Skeletal muscle cell (primary cell): ENCODE results near the genes AOC1, FASTK, AGAP3 and NUB1.

DNA sequence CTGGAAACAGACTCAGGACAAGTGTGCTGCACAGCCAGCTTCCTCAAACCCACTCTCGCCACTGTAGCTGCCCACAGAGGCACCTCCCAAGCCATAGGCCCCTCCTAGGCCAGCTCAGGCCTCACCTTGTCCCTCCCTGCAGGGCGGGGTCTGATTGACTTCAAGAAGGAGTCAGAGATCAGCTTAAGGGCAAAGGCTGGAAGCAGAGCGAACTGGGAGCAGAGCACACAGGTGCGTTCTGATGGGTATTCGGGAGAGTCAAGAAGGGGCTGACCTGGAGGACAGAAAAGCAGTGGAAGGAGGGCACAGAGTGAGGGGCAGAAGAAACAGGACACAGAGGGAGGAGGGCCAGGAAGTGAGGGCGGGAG is at the start of gene AOC1:
AOC1 (plus strand) TSS at position 190 of the 368 bp plus-strand sequence.
- RRBS = no CpG with 5 or more reads among the region's 6 CpGs

DNA sequence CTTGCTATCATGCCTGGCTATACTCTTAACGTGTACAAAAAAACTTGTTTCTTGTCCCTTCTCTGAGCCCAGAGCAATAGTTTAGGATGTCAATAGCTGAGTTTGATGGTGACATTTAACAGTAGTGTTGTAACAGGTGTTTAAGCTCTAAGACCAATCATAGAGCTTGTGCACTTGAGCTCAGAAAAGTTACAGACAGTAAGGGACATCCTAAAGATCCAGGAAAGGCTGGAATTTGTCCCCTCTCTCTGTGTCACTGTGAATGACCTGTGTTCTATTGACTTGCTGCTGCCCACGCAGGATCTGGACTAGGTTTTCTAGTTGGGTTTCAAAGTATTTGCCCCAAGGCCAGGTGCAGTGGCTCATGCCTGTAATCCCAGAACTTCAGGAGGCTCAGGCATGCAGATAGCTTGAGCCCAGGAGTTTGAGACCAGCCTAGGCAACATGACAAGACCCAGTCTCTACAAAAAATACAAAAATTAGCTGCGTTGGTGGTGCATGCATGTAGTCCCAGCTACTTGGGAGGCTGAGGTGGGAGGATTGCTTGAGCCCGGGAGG is 17.1 kb downstream of the AOC1 start:
- RRBS = no CpG with 5 or more reads among the region's 4 CpGs

DNA sequence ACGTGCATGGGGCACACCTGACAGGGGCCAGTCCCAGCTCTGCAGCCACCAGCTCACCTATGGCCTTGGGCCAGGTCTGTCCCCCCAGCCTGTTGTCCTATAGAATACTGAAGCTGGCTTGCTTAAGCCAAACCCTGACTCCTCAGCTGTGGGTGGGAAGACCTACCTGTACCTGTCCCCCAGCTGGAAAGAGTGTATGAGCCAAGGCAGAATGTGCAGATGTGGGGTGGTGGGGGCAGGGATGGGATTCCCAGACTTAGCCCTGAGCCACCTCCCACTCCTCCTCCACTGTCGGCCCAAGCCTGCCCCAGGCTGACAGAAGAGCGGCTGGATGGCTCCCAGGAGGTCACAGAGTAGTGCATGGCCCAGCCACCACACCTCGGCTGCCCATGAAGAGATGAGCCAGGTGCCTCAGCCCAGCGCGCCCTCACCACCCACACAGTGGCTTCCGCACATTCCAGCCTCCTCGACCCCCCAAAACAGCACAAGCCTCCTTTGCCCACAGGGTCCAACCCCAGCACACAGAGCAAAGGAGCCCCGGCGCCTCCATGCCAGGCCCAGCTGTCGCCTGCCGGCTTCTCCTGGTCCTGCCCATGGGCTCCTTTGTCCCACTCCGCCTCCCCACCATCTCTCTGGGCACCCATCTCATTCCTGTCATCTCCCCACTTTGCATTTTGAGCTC is 23.5 kb downstream of the KCNH2 start:
- RRBS = no CpG with 5 or more reads among the region's 13 CpGs

- RRBS = 2% methylated on average over 5 of the region's 102 CpGs
Observed at GRCh38 chr7:151018085-151019074, 5.9 kb downstream of the ATG9B start.

DNA sequence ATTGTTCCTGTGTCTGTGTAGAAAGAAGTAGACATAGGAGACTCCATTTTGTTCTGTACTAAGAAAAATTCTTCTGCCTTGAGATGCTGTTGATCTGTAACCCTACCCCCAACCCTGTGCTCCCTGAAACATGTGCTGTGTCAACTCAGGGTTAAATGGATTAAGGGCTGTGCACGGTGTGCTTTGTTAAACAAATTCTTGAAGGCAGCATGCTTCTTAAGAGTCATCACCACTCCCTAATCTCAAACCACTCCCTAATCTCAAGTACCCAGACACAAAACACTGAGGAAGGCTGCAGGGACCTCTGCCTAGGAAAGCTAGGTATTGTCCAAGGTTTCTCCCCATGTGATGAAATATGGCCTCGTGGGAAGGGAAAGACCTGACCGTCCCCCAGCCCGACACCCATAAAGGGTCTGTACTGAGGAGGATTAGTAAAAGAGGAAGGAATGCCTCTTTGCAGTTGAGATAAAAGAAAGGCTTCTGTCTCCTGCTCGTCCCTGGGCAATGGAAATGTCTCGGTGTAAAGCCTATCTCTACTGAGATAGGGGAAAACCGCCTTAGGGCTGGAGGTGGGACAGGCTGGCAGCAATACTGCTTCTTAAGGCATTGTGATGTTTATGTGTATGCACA is 1.1 kb upstream of the ABCB8 start:
- RRBS = no CpG with 5 or more reads among the region's 7 CpGs

- RRBS = no CpG with 5 or more reads among the region's 25 CpGs
Observed at GRCh38 chr7:151035622-151036211, 7.5 kb downstream of the ABCB8 start.

DNA sequence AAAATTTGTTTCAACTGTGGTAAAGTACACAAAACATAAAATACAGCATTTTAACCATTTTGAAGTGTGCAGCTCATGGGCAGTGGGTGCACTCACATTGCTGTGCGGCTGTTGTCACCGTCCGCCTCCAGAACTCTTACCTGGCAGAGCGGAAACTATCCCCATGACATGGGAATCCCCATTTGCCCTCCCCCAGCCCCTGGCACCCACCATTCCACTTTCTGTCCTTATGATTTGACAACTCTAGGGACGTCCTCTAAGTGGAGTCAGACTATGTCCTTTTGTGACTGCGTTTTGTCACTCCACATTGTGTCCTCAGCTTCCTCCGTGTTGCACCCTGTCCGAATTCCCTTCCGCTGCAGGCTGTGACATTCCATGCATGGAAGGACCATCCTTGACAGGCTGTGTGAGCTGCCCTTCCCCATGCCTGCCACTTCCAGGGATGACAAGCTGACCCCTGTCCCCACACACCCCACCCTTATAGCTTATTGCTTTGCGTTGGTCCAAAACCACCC is 8.7 kb downstream of the ABCB8 start:
- RRBS = no CpG with 5 or more reads among the region's 10 CpGs

DNA sequence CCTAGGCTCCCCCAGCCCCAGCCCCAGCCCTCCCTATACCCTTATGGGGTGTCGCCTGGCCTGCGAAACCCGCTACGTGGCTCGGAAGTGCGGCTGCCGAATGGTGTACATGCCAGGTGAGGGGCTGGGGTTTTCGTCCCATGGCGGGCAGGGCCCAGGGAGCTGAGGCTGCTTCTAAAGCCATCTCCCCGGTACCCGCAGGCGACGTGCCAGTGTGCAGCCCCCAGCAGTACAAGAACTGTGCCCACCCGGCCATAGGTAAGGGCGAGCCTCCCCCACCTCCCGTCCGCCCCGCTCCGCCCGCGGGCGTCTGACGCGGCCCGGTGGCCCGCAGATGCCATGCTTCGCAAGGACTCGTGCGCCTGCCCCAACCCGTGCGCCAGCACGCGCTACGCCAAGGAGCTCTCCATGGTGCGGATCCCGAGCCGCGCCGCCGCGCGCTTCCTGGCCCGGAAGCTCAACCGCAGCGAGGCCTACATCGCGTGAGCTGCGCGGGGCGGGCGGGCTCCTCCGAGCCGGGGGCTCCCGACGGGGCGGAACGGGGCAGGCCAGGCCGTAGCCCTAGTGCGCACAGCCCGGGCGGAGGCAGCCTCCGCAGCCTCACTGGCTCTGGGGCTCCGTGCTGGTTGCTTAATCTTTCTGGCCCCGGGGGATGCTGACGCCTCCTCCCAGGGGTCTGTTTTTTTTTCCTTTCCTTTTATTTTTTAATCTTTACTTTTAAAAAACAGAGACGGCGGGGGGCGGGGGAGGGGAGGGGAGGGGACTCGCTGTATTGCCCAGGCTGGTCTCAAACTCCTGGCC is 2.7 kb downstream of the ASIC3 start:
- RRBS = 3% methylated on average over 38 of the region's 69 CpGs

DNA sequence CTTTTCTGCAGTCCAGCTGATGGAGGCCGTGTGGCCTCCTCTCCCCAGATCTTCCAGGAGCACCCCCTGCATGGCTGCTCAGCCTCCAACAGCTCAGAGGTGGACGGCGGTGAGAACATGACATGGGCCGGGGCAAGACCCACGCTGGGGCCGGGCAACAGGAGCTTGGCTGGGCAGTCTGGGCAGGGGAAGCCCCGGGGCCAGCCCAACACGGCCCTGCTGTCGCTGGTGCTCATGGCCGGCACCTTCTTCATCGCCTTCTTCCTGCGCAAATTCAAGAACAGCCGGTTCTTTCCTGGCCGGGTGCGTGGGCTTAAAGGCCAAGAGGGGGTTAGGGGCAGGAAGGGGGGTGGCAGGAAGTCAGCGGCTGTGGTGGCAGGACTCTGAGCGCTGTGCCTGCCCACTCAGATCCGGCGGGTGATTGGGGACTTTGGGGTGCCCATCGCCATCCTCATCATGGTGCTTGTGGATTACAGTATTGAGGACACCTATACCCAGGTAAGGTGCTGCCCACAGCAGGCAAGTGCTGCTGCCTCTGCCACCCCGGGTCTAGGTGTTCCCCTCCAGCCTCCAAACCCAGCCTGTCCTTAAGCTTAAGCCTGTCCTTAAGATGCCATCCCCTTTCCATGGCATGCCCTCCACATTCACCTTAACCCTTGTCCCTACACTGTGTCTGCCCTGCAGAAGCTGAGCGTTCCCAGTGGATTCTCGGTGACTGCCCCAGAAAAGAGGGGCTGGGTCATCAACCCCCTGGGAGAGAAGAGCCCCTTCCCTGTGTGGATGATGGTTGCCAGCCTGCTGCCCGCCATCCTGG is 6.4 kb downstream of the FASTK start:
- RRBS = 89% methylated on average over 8 of the region's 24 CpGs

DNA sequence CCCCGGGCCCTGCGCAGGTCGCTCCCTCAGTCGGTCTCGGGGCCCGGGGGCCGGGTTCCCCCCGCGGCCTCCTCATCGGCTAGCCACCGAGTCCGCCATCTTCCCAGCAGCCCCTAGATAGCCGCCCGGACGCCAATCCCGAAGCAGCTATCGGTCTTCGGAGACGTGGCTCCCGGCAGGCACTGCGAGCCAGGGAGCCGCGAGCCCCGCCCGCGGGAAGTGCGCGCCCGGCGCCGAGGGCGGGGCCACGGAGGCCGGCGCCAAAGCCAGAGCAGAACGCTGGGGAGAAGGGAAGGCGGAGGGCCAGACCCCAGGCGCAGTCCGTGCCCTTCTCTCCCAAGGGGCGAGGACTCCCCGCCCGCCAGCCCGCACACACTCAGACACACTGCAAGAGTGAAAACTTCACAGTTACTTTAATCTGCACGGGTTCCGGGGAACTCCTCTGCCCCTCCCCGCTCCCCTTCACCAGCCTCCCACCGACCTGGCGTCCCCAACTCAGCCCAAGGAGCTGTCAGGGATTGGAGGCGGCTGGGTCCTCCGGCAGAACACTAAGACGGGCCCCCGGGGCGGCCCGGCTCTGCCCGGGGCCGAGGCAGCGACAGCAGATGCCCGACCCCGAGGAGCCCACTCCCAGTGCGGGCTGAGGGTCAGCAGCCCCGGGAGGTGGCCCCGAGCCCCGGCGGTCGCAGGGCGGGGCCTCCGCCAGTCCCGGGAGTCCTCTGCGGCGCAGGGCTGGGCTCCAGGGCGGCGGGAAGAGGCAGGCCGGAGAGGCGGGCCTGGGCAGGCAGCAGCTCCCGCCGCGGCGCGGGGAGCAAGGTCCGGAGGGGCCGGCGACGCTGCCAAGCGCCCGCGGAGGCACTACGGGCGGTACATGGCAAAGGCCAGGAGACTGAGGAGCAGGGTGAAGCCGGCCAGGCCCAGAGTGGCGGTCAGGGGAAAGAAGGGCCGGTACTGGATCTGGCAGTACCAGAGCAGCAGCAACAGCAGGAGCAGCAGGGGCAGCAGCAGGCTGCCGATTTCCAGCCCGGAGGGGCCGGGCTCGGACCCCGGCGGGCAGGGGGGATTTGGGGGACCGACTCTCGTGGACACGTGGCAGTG is at the start of gene FASTK:
FASTK (minus strand) TSS at position 119 of the 1,098 bp plus-strand sequence.
- RRBS = 4% methylated on average over 59 of the region's 100 CpGs

GRCh38 chr7:151085770-151086814 is at the start of gene AGAP3:
Gene AGAP3, plus strand, starts transcription at chr7:151086475.
- RRBS = 2% methylated on average over 60 of the region's 114 CpGs

GRCh38 chr7:151119770-151120809 is 33.8 kb downstream of the AGAP3 start:
- RRBS = 92% methylated on average over 3 of the region's 45 CpGs

GRCh38 chr7:151125146-151125758 is 39.0 kb downstream of the AGAP3 start:
- RRBS = 26% methylated on average over 5 of the region's 26 CpGs

DNA sequence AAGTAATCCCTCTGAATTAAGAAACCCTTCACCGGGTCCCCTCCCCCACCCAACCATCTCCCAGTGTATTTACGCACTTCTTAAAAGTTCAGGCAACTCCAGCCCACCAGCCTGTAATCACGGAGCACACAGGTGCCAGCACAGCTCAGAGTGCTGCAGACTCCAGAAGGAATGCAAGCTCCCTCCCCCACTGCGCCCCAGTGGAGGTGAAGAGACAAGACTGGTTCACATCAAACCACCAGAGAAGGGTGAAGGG is 161 bp upstream of the H2BK1 start:
- RRBS = no CpG with 5 or more reads among the region's 4 CpGs

GRCh38 chr7:151251622-151252263 is 3.2 kb upstream of the SMARCD3 start:
- RRBS = 3% methylated on average over 16 of the region's 76 CpGs

GRCh38 chr7:151273449-151274228 is 25.1 kb upstream of the SMARCD3 start:
- RRBS = no CpG with 5 or more reads among the region's 7 CpGs

DNA sequence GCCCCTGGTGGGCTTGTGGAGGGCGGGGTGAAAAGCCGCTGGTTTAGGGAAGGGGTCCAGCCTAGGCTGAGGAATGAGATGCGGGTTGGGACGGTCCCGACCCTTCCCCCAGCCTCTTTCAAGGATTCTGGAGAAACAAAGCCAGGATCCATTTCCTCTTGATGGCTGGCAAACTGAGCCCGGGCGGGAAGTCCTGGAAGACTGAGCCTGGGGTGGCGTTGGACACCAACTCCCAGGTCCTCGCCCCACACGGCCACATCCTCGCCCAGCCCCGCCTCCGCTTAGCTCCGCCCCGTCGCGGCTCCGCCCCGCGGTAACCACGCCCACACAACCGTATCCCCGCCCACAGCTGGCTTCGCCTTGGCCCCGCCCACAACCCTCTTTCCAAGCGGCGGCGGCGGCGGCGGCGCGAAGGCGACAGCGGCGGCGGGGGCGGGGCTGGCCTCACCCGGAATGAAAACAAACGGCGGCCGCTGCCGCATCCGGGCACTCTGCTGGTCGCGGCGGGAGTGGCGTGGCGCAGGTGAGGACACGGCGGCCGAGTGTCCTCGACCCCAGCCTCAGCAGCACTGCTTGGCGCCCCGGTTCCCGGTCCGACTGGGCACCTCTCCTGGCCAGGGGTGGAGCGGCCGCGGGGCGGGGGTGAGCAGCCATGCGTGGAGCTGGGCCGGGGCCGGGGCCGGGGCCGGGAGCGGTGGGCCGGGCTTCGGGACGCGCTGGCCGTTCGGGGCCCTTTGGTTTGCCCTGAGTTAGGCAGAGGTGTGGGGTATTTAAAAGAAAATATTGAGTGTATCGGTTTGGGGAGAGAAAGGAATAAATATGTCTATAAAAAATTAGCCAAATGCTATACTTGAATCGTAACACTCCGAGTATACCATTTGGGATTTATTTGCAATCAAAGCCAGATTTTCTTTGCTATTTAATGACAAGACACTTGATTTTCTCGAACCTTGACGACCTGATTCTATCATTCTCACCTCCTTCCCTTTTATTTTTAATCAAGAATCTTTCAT is at the start of gene NUB1:
NUB1 (plus strand) TSS at position 489 of the 1,013 bp plus-strand sequence.
- RRBS = 1% methylated on average over 5 of the region's 78 CpGs

DNA sequence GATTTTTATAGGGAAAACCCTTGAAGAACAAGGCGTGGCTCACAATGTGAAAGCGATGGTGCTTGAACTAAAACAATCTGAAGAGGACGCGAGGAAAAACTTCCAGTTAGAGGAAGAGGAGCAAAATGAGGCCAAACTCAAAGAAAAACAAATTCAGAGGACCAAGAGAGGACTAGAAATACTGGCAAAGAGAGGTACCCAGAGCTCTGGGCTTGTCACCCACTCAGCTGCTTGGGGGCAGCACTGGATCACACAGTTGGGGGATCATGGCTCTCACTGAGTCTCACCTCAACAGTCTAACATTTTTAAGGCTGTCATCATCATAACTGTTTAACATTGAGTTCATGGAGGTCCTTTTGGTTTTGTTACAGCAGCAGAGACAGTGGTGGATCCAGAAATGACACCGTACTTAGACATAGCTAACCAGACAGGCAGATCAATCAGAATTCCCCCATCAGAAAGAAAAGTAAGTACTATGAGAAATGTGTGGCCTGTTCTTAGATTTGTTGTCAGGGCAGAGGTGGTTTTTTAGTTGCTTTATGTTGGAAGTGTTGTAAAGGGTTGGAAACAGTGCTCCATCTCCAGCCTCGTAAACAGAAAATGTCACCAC is 14.2 kb downstream of the NUB1 start:
- RRBS = no CpG with 5 or more reads among the region's 6 CpGs

DNA sequence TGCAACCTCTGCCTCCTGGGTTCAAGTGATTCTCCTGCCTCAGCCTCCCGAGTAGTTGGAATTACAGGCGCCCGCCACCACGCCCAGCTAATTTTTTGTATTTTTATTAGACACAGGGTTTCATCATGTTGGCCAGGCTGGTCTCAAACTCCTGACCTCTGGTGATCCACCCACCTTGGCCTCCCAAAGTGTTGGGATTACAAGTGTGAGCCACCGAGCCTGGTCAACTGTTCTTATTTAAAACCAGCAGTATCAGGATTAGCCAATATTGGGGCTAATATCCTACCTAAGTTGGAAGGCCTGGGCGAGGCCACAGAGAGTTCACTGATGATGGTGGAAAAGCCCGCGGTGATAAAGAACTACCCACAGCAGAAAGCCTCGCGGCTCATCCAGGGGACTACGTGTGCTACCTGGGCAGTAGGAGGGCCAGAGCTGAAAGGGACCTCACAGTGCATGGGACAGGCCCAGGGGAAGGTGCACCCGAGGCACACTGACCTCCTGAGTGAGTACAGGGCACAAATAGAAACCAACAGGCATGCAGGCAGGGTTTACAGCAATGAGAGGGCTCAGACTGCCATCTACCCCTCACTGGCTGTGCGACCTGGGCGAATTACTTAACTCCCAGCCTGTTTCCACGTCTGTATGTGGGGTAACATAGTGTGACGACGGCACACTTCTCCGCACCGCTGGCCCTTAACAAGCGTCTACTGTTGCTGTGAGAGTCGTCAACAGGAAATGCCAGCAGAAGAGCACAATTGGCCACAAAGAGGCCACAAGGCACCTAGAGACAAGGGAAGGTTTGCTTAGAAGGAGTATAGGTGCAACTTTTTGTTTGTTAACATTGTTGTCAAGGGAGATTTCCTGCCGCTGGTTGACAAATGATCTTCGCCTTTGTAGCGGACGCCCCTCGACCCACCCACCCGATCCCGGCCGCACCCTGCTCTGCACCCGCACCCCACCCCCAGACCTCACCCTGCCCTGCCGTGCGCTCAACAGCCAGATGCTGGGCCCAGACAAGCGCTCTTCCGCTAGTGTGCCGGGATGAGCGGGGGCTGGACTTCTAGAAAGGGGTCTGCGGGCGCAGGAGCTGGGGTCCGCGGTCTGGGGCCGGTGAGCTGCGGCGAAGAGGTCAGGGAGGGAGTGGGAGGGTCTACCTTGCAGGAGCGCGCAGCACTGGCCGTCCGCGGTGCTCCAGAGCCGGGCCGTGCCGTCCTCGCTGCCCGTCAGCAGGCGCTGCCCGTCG is 1.1 kb downstream of the WDR86 start:
- RRBS = 2% methylated on average over 15 of the region's 56 CpGs

DNA sequence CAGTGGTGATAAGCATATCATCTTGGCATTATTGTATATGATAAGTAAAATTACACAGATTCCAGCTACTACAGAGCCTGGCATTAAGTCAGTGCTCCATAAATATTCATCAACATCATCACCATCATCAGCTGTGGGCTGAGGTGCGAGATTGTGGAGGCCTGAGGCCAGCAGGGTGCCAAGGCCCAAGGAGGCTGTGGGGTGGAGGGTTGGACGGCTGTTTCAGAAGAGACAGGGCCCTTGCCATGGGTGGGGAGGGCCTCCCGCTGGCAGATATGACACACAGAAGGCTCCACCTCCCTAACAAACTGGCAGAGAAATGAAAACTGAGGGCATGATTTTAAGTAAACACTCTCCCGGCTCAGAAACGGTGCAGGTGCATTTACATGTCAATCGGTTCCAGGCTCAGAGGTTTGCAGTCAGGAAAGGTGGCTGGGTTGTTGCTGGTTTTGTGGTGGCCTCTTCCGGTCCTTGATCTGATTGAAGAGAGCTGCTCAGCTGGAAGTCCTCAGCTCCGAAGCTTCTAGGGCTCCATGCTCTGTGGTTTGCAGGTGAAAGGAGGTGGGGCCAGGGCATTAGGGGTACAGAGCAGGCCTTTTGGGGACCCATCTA is 10.2 kb downstream of the CRYGN start:
- RRBS = no CpG with 5 or more reads among the region's 8 CpGs